Hematopoietic multipotent progenitor cell (in vitro differentiated cells): ENCODE data around the genes ST3GAL2 and TLE7.

DNA sequence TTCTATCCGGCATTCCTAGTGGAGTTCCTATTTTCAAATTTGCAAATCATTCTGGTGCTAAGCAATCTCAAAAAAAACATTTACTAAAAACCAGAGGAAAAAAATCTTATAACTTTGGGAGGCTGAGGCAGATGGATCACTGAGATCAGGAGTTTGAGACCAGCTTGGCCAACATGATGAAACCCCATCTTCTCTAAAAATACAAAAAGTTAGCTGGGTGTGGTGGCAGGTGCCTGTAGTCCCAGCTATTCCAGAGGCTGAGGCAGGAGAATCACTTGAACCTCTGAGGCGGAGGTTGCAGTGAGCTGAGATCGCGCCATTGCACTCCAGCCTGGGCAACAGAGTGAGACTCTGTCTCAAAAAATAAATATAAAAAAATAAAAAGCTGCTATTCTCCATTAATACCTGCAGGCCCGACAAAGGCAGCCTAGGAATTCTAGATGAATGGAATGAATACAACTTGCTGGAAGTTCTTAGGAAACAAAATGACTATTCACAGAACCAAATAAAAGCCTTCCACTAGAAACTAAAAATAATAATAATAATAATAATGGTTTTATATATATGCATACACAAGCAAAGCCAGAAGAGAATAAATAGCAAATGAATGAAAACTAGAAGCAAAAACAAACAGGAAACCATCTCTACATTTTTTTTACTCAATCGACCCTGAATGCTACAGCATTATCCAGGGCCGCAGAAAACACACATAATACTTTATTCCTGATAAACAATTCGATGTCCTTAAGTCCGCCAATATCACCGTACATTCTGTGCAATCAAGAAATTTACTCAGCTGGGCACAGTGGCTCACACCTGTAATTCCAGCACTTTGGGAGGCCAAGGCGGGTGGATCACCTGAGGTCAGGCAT lies 1.9 kb downstream of the EXOSC6 start:
- CAGE, long polyA plus RNA: no peak

DNA sequence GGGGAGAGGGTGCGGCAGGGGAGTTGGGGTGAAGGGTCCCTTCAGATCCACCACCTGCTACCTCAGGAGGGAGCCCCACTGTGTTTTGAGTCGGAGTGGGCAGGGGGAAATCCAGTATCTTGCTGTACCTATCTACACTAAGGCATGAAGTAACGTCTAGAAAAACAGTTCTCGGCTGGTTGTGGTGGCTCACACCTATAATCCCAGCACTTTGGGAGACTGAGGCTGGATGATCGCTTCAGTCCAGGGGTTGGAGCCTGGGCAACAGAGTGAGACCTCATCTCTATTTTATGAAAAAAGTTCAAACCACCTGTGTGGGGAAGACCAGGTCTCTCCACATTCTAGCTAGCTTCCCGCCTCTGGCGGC lies 29.9 kb downstream of the ST3GAL2 start:
- CAGE, long polyA plus RNA: no peak

DNA sequence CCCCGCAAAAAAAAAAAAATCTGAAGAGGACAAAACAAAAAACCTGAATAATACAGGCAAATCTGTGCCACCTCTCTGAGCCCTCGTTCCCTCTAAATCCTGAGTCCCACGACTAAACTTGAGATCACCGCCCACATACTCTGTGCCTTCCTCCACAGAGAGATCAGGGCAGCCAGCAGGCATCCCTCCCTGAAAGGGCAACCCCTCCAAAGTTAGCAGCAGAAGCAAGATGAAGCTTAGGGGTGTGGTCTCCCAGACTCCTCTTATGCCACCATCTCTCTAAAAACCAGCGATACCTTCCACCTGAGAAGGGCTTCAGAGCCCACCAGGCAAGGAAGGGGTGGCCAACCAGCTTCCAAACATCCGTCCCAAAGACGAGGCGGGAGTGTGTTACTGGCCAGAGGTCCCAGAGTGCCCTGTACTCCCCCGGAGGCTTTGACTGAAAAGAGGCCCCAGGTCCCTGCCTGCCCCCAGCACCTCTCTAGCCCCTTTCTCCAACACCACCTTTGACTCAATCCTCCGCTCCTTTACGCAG lies 1.3 kb downstream of the ST3GAL2 start:
- CAGE, long polyA plus RNA: no peak

DNA sequence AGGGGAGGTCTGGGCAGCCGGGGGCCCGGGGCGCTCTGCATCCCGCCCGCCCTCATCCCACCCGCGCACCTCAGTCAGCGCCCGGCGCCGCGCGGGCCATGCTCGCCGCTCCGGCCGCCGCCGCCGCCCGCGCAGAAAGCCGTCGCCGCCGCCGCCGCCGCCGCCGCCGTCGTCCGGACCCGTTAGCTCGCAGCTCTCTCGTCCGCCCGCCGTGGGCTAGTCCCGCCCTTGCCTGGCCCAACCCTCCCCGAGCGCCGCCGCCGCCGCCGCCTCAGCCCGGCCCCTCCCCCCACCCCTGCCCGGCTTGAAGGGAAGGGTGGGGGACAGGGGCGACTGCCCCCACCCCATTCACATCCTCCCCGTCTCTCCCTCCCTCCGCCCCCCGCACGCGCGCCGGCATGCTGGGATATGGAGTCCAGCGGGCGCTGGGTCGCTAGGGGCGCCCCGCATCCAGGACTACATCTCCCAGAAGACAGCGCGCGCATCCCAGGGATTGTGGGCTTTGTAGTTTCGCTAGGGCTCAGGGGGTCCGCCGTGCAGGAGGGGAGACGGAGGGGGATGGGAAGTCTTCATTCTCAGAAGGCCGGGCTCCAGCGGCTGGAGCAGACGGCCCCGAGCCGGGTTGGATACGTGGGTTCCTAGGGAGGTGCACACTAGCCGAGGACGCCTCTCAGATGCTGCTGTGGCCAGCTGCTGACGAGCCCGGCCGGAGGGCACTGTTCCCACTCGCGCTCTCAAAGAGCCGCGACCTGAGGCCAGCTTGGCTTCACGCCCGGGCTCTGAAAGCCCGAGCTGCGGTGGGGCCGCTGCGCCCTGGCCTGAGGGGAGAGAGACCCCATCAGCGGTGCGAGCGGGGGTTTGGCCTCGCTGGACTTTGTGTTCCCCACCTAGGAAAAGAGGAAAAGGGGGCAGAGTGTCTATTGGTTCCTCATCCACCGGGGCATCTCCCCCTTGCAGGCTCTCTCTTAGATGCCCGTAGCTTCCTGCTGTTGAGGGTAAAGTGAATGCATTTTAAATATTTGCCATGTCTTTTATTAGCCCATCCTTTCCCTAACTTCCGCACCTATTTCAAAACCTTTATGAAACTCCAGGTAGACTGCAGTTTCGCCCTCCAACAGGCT lies at the start of gene ST3GAL2:
TSS of gene ST3GAL2 (minus strand) at position 221 of the 1,121 bp plus-strand sequence.
- CAGE, long polyA plus RNA: no peak

- CAGE, long polyA plus RNA: no peak
These were observed 3.8 kb upstream of the FCSK start for GRCh38 chr16:70450558-70451014.

GRCh38 chr16:70526379-70527078 lies 2.9 kb downstream of the SF3B3 start:
- CAGE, long polyA plus RNA: no peak

DNA sequence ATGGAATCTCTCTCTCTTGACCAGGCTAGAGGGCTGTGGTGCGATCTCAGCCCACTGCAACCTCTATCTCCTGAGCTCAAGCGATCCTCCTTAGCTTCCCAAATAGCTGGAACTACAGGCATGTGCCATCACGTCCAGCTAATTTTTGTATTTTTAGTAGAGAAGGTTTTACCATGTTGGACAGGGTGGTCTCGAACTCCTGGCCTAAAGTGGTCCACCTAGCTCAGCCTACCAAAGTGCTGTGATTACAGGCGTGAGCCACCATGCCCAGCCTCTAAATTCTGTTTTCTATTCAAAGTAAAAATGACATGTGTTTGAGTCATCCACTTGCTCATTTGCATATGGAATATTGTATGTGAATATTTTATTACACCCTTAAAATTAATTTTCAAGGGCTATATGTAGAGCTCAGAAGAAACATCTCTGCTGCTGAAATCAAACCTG lies 50.9 kb downstream of the SF3B3 start:
- CAGE, long polyA plus RNA: no peak

DNA sequence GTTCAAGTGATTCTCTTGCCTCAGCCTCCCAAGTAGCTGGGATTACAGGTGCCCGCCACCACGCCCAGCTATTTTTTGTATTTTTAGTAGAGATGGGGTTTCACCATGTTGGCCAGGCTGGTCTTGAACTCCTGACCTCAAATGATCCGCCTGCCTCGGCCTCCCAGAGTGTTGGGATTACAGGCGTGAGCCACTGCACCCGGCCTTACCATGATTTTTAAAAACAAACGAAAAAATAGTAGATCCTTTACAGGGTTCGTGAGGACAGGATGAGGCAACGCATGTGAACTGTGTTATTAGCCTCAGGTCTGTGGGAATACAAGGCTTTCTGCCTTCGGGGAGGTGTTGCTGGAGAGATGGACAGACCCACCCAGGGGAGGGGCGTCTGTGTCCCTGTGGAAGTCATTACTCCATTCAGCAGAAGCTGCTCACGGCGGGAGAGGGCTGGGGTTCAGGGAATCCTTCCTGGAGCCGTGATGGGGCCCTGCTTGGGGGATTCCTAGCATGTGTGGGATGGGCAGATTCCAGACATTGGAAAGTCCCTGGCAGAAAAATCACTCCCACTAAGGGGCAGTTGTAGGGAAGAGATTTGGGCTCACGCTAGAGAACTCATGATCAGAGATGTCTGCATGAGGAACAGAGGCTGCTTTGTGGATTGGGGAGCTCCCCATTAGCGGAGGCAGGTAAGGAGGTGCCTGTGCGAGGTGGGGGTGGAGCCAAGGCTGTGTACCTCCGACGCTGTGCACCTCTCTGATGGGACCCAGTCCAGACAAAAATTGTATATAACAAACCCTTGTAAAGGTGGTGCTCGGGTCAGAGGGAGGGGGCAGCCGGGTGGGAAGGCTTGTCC lies 56.4 kb upstream of the IL34 start:
- CAGE, long polyA plus RNA: no peak

DNA sequence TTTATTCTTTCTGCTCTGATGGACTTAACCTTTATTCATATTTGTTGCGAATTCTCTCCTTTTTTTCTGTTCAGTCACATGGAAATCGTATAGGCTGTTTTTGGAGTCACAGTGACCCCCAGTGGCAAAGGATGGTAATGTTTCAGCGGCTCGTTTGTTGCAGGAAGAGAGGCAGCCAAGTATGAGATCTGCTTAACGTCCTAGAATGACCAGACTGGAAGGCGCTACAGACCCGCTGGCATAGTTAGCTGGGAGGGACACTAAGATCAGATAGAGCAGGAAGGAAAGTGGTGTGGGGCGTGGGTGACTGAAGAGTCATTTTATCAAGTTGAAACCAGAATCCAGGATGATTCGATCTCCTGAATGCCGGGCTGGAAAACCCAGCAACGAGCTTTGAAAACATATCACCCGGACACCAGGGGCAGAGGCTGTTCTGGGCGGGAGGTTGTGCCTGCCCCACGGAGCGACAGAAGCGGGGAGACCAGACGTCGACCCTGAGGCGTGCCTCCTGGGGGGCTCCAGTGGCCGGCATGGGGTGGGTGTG lies 7.5 kb downstream of the IL34 start:
- CAGE, long polyA plus RNA: no peak

DNA sequence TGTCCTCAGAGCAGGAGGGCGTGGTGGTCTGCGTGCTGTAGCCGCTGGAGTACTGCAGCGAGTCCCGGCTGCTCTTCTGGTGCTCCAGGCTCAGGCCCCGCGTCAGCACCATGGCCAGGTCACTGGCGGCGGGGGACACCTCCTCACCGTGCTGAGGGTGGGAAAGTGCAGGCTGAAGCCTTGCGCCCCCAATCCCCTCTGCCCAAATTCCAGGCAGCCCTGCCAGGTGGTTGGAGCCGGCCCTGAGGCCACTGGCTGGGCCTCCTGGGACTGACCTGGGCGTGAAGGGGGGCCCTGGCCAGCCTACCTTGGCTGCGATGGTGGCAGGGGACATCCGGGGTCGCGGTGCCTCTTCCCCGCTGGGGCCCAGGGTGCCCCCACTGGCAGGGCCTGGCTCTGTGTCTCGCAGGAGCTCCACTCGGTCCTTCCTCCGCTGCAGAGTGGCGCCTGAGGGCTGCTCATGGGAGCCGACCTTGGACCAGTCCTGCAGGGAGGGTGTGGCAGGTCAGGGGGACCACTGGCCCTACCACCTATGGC lies 18.3 kb downstream of the IL34 start:
- CAGE, long polyA plus RNA: no peak

DNA sequence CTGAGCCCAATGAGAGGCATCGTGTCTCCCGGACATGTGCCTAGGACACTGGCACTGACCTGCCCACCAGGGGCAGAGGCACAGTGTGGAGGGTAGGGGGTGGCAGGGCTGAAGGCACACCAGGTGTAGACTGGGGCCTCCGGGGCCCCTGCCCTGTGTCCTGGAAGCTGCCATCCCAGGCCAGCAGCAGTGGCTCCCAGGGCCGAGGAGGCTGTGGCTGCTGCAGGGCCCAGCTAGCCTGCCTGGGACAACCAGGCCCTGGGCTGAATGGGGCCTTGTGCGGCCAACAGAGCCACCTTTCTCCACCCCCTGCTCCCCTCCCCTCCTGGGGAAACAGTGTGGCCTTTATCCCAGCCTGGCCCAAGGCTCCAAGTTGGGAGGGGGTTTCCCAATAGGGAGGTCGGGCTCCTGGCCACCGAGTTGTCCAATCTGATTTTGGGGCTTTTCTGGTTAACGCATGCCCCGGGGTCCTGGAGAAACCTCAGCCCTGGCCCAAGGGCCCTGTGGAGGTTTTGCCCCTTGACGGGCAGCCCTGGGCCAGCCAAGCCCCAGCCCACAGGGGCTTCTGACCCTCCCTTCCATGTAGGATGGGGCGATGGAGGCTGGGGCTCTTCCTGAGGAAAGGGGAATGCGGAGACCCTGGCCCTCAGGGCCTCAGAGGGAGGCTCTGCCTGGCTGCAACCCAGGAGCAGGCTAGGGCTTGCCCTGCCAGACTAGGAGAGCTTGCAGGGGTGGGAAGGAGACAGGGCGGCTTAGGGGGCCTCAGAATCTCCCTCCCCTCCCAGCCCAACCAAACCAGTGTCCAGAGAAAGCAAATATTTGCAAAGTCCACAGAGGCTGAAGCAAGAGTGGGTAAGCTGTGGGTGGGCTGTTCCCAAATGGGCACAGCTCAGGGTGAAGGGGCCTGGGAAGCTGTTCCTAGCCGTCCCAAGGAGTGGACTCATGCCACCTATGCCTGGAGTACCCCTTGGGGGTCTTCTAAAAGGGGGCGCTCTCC lies 4.2 kb downstream of the MTSS2 start:
- CAGE, long polyA plus RNA: no peak

DNA sequence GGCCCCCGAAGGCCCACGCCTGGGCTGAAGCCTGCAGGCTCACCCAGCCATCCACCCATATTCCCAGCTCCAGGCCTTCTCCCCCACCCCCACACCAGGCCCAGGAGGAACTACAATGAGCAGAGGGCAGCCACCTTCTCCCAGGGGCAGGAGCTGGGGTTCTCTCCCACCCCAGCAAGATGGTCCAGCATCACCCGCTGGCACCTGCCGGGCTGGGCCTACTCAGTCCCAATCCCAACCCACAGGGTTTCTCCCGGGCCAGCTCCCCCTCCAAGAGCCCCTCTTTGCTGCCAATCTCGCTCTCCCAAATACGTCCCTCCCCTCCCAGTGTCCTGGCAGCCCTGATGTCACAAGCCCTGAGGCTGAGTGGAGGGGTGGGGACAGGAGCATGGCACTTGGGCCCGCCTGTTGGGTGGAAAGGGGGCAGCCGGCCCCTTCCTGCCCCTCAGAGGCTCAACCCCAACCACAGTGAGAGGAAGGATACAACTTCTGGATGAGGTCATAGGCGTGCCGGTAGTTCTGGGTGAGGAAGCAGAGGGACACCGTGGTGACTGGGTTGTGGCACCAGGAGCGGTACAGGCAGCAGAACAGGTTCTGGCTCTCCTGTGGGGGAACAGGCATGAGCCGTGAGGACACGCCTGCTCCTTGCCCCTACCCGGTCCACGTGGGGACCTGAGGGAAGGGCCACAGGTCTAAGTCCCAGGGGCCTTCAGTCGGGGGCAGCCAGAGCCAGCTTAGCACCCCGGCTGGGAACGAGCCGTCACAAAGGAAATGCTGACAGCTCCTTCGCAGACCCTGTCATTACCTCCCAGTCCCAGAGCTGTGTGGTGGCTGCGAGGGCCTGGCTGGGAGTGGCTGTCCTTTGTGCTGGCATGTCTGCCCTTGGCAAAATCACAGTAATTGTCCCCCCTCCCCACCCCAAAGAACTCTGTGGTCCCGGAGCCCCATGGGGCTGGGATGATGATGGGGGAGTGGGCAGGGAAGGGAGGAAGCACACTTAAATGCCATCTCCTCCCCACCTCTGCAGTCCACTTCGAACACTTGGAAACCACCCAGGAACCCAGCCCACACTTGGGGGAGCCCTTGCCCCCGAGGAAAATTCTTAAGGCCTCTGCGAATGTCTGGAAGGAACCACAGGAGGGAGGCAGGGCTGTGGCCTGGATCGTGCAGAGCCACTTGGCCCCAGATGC lies 11.2 kb upstream of the MTSS2 start:
- CAGE, long polyA plus RNA: no peak

DNA sequence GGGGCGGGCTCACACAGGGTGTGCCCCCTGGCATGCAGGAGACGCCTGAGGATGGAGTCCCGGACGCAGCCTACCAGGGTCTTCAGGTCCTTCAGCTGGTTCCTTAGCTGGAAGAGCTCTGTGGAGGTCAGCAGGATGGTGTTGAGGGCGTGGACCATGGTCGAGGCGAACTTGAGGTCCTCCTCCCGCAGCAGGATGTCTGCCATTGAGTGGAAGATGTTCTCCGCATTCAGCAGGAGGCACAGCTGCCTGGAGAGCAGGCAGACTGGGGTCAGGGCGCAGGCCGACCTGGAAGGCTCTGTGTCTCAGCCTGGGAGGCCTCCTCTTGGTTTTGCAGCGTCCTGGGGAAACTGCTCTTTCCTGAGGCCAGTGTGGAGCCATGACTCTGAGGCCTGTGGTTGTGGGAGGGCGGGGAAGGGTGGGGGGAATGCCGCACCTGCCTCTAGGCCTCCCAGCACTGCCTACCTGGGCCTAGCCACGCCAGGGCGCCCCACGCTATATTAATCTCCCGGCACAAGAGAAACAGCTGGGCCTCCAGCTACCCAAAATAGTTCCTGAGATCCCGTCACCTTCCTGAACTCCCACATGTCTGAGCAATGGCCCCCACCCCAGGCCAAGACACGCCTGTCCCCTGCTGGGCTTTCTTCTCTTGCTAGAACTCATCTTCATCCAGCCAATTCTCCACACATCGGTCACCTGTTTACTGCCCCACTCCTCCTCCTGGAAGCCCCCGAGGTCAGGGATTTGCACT lies 12.9 kb upstream of the MTSS2 start:
- CAGE, long polyA plus RNA: no peak

DNA sequence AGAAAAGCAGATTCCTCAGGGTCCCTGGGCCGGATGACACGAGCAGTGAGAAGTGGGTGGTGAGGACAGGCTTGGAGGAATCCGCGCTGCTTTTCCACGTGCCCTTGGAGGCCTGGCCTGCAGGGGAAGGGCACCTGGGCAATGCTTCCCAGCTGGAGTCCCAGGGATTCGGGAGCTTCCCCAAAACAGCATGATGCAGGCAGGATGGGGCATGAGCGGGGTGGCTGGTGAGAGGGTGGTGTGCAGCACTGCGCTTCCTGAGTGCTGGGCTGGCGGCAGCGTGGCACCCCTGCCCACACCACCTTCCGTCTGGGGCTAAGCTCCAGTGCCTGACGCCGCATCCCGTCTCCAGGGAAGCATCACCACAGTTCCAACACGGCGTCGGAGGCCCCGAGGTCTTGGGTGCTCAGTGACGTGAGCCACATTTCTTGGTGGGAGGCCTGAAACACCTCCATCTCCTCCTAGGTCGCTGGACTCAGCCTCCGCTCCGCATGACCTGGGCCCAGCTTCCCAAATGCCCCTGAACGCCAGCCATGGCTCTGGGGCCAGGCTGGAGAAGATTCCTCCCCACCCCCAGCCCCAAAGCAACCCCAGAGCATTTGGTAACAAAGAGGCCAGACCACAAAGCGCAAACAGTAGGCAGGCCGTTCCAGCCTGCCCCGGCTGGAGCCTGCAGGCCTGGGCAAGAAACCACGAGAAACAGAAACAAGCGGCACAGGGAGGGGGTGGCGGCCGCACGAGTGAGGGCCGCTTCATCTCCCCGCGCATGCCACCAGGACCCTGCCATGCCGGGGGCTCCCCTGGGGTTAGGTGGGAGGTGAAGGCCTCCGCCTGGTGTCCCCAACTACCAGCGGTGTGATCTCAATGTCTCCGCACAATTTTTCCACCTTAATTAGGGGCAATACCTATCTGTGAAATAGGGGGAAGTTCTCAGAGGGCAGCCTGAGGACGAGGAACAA lies 14.0 kb upstream of the MTSS2 start:
- CAGE, long polyA plus RNA: no peak

DNA sequence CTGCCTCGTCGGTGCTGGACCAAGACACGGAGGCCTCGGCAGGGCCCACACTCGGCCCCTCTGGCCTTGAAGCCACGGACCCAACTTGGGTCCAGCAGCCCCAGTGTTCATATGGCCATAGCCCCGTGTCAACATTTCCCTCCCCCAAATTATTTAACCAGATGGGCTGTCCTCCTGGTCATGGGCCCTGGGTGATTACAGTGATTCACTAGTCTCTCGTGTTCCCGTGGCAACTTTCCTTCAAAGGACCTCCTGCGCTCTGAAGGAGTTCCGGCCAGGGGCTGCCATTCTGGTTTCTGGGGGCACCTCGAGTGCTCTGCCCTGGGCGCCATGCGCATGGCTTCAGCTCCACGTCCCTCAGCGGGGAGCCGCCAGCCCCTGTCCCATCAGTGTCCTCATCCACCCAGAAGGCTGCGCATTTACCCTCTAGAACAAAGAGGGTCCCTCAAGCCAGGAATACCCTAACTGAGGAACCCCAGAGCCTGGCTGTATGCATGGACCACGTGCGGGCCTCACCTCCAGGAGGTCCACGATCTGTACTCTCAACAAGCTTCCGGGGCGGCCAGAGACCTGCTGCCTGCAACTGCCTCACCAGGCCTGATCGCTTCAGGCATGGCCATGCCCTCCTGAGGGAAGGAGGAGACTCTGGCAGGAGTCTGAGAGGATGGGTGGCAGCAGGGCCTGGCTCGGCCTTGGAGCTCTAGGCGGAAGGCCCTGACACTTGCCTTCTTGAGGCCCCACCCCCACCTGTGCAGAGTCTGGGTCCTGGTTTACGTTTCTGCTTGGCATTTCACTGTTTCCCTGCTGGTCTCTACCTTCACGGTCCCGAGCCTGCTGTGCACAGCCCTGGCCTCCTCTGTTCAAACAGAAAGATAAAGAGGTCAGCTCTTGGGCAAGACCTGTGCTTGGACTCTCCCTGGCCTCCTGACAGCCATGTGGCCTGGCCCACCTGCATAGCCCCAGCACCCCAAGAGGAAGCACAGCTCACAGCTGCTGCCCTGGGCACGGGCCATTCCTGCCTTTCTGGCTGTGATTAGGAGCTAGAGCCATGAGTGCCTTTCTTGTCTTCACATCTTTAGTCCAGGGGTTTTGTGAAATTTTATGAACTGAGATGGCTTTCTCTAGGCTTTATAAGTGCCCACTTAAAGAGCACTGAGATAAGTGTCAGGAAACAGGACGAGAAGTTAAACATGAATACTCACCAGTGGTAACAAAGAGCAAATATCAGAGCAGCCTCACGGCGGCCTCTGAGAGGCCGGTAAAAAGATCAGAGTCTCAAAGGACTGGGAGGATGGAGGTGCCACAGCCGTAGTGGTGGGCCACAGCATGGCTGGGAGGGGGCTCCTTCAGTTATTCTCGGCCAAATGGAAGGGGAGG lies 25.3 kb upstream of the MTSS2 start:
- CAGE, long polyA plus RNA: no peak

DNA sequence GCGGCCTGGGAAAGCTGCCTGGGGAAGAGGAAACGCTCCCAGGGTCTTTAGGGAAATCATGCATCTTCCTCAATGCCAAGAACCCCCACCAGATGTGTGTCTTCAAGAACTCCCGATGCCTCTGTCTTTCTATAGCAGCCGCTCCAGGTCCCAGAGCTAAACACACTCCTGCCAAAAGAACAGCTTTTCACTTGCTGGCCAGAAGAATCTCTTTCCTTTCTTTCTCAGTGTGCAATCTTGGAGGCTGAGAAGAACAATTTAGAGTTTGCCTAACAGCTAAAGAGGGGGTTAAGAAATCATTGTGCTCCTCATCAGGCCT lies 41.1 kb upstream of the MTSS2 start:
- CAGE, long polyA plus RNA: no peak

- CAGE, long polyA plus RNA: no peak
These were observed 51.0 kb upstream of the MTSS2 start for GRCh38 chr16:70736740-70737301.

DNA sequence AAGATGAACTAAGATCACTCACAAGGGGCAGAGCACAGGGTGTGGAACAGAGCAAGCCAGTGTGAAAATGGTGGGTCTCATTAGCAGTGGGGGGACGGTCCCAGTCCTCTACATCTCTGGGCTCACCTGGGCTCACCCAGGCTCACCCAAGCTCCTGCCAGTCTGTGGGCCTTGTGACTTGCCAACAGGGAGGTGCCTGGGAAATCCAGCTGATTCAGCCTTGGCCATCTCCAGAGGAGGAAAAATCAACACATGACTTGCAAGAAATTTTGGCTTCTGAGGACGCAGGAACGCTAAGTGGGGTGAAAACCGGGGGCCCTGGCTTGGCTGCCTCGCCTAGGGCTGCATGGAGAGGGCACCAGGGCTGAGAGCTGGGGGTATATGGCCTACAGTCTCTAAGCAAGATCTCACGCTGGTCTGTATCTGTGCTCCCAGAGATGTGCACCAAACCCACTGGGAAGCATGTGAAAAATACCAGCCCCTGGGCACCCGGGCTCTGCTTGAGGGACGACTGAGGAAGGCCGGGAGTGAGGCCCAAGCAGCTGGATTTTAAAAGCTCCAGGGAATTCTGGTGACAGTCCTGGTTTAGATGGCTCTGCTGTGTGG lies 47.7 kb downstream of the VAC14 start:
- CAGE, long polyA plus RNA: no peak

DNA sequence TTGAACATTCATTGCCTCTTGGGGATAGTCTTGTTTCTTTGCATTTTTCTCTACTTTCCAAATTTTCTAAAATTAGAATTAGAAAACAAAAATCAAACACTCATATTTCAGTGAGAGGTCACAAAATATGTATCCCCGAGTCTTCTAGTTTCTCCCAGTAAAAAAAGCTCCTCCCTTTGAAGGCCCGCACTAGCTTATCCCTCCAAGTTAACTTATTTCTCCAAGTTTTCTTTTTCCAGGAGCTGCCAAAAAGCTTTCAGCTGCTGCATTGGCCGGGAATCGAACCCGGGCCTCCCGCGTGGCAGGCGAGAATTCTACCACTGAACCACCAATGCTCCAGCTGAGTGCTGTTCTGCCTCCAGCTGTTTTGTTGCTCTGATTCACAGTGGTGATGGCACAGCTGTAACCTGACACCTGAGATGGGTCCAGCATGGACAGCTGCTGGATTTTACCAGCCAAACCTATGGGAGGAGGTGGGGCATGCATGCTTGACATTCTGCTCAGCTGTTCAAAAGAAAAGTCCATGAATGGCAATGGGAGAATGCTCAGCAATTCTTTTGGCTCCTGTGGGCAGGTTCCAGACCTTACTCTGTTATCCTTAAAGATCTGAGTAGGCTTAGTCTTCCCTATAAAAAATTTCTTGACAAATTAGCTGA lies 22.1 kb downstream of the VAC14 start:
- CAGE, long polyA plus RNA: no peak

DNA sequence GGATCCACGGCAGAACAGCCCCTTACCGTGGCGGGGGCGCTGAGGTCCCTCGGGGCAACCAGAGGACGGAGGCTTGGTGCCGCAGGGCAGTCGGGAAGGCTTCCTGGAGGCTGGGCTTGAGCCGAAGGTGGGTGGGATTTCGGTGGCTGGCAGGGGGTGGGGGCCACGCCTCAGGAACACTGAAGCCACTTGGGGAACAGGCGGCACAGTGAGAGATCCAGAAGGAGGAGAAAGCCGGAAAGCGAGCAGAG lies at the start of gene TLE7:
TSS of gene TLE7 (minus strand) at position 112 of the 251 bp plus-strand sequence.
- CAGE, long polyA plus RNA: no peak